Neural crest cell (in vitro differentiated cells): ENCODE data around the gene SEC14L1.

DNA sequence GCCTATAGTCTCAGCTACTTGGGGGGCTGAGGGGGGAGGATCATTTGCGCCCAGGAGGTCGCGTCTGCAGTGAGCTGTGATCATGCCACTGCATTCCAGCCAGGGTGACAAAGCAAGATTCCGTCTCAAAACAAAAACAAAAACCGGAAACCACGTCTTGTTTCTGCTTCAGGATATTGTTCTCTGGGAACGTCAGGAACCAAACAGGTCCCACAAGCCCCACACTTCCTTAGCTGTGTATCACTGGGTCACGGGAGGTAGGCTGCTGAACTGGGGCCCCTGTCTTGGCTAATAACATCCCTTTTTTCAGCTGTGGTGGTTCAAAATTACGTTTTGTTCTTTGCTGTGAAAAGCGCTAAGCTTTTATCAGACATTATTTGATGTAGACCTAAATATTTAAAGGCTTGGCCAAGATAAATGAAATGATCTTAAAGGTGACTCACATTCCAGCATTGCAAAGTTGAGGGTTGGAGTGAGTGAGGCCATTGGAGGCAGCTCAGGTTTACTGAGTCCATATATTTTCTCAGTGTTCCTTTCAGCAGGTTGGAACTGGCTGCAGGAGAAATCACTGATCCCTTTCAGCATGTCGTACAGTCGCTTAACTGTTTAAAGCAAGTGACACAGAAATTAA lies 16.4 kb upstream of the SEC14L1 start:
- PRO-cap, result no peak

- PRO-cap, result bidirectional peak, plus-strand start at chr17:77140992, minus-strand start at chr17:77140632; bidirectional peak, plus-strand start at chr17:77141370, minus-strand start at chr17:77141244; bidirectional peak, plus-strand start at chr17:77141563, minus-strand start at chr17:77141625
These were observed at the start of gene SEC14L1 for GRCh38 chr17:77140863-77141786. Gene SEC14L1, plus strand, starts transcription at chr17:77140969.

DNA sequence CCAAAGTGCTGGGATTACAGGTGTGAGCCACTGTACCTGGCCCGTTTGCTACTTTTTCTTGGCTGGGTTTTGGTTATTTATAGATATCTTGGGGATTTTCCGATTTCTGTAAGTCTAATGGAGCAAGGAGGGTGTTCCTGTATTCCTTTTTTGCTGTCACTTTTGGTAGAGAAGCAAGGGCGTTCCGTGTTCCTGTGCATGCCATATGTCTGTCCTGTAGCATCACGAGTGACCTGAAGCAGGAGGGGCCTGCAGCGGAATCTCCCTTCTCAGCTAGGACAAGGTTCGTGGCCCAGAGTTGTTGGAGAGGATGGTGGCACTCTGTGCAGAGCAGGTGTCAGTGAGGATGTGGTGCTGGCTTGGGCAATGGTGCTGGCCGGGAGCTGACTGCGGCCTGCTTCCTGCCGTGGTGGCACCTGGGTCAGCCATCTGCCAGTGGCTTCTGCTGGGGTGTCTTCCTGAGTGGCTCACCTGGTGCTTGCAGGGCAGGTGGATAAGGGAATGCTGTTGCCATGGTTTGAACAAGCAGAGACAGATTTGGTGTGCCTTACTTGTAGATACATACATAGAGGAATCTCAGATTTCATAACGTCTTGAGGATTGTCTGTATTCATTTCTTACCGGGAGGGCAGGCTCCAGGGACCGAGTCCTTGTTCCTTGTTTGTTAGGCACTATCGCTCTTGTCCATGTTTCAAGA lies 69.5 kb downstream of the SEC14L1 start:
- PRO-cap, result no peak

DNA sequence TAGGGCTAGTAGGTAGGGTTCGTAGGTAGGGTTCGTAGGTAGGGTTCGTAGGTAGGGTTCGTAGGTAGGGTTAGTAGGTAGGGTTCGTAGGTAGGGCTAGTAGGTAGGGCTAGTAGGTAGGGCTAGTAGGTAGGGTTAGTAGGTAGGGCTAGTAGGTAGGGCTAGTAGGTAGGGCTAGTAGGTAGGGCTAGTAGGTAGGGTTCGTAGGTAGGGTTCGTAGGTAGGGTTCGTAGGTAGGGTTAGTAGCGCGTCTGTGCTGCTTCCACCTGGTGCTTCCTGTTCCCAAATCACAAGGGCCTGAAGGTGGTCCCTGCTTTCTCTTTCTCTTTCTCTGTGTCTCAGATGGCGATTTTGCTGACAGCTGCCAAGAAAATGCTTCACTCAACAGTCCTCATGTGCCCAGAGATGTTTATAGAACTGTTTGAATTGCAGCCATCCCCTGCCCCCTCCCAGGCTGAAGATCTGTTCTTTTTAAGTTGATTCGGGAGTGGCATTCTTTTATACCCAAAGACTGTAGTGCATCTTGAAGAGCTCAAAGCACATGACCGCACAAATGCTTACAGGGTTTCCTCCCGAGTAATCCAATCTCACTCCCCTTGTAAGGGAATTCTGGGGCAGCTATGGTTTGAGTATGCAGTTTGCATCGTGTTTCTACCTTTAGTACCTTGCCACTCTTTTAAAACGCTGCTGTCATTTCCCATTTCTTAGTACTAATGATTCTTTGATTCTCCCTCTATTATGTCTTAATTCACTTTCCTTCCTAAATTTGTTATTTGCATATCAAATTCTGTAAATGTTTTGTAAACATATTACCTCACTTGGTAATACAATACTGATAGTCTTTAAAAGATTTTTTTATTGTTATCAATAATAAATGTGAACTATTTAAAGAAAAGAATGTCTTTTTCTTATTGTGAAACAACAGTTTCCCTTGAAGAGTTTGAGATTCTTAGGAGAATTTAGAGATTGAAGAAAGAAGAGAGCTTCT lies 64.8 kb upstream of the SEPTIN9 start:
- PRO-cap, result no peak

- PRO-cap, result no peak
These were observed 53.9 kb upstream of the SEPTIN9 start for GRCh38 chr17:77227150-77228134.

- PRO-cap, result no peak
These were observed 1.6 kb upstream of the SEPTIN9 start for GRCh38 chr17:77279591-77280306.

DNA sequence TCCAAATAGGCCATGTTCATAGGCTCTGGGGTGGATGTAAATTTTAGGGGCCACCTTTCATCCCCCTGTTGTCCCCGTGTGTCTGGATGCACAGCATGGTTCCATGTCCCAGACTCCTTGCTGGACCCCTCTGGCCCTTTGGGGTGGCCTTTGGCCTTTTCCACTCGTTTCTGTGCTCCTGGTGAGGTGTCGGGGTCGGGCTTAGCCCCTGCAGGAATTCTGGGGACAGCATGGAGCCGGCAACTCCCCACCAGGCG lies 42.9 kb downstream of the SEPTIN9 start:
- PRO-cap, result no peak

GRCh38 chr17:77354305-77355176 lies 73.2 kb downstream of the SEPTIN9 start:
- PRO-cap, result no peak

GRCh38 chr17:77370786-77371226 lies 89.5 kb downstream of the SEPTIN9 start:
- PRO-cap, result no peak

DNA sequence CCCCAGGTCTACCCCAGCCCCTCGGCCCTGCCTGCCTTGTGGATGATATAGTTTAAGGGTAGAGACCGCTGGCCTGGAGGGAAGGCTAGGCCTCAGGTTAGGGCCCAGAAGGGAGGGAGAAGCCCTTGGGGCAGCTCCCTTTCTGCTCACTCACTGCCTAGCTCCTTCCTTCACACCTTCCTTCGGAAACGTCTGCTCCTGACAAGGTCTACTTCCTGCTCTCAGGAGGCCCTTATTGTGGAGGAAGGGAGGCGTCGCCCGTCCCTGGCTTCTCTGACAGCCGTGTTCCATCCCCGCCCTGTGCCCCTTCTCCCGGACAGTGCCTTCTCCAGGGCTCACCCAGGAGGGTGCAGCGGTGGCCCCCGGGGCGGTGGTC lies 91.0 kb downstream of the SEPTIN9 start:
- PRO-cap, result no peak

- PRO-cap, result bidirectional peak, plus-strand start at chr17:77373337, minus-strand start at chr17:77372932
These were observed 91.7 kb downstream of the SEPTIN9 start for GRCh38 chr17:77372731-77373718.

DNA sequence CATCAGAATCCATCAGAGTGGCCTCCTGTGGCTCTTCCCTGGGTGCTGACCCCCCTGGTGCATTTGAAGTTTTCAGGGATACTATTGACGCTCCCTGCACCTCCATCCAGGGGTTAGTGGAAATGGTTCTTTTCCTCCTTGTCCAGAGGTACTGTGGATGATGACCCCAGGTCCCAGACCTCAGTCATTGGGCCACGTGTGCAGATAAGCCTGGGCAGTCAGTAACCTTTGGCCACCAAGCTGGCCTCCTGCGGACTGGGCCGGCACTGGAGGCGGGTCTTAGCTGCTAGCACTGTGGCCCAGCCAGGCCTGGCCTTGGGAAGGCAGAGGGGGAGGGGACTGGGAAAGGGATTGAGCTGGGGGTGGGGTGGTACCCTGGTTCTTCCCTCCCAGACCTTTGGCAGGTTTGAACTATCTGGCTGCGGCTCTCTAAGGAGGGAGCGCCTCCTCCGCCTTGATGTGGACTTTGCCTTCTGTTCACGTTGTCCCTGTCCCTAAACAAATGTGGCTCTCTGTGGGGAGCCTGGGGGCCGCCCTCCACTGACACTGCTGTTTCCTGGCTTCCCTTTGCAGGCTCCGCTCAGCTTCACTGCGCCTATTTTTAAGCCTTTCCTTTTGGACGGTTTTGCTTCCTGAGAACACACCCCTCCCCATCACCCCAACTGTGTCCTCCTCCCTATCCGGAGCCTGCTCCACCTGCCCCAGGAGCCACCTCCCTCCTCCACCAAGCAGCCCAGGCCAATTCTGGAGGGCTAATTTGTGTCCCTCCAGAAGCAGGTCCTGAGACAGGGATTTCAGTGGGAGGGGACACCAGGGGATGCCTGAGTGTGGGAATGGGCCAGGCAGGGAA lies 111.2 kb downstream of the SEPTIN9 start:
- PRO-cap, result no peak

- PRO-cap, result no peak
These were observed 145.0 kb downstream of the SEPTIN9 start for GRCh38 chr17:77426068-77426837.

GRCh38 chr17:77433168-77434122 lies 152.1 kb downstream of the SEPTIN9 start:
- PRO-cap, result no peak

DNA sequence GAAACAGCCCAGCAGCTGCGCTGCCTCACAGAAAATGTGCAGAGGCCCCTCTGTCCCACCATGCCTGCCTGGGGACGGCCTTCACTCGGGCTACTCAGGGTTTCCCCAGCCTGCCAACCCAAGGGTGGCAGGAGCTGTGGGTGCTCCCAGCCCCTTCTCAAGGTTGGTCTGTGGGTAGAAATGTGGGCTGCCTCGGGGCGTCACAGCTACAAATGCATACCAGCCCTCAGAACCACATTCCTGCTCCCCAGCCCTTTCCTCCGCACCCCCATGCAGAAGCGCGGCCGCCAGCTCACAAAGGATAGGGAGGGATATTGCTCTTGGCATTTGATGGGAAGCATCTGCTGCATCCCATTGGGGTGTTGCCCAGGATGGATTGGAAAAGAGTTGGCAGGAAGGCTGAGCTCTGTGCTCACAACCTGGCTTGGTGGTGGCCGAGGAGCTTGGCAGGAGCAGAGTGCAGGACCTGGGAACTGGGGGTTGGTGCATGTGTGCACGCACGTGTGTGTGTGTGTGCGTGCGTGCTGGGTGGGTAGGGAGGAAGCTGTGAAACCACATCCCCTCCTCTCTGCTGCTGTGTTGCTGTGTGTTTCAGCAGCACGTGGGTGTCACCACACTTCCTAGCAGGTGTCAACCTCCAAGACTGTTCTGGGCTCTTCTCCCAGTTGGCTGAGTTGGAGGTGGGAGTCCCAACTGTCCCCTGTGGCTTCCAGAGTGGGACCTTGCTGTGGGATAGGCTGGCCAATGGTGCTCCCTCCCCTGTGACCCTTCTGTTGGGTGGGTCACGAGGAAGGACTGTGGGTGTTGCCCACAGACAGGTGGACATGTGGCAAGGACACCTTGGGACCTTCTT lies 164.0 kb downstream of the SEPTIN9 start:
- PRO-cap, result no peak

GRCh38 chr17:77472541-77473390 lies 191.5 kb downstream of the SEPTIN9 start:
- PRO-cap, result bidirectional peak, plus-strand start at chr17:77472676, minus-strand start at chr17:77472686

GRCh38 chr17:77477164-77478050 lies 196.1 kb downstream of the SEPTIN9 start:
- PRO-cap, result no peak

DNA sequence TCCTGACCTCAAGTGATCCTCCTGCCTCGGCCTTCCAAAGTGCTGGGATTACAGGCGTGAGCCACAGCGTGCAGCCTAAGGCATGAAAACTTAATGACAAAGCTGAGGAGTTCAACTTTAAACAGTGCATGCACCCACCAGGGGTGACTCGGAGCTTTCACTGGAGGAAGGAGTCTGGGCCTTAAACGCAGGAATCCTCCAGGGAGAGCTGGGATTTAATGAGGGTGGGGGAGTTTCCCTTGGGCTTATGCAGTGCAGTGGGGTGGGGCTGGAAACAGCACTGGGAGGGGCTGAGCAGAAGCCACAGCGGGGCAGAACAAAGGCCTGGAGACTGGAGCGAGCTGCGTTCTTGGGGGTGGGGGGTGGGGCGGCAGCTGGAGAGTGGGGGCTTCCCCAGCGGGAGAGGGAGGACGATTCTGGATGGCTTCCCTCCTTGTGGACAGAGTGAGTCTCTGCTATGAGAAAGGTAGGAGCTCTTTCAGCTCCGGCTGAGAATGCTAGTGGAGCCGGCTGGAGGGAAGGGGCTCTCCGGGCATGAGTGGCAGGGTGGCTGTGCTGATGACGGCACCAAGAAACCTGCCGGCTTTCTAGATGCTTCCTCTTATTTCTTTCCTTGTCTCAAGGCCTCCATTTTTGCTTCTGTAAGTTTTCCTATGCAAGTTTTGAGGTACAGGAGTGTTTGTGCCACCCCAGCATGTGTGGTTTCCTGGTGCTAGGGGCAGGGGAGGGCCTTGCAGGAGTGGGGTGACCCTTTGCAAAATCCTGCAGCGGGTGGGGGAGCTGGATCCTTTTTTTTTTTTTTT lies 265.5 kb downstream of the SEPTIN9 start:
- PRO-cap, result unidirectional peak, plus-strand start at position 120 of the sequence; bidirectional peak, plus-strand start at position 314 of the sequence, minus-strand start at position 159 of the sequence

- PRO-cap, result no peak
These were observed 320.2 kb downstream of the SEPTIN9 start for GRCh38 chr17:77601532-77601962.

- PRO-cap, result no peak
These were observed 219.7 kb upstream of the TNRC6C start for GRCh38 chr17:77738779-77739261.